REH cell (cell line): ENCODE data around the genes CPPED1 and RRN3.

- PRO-cap = no peak
Measured at GRCh38 chr16:12095685-12096235, 119.2 kb downstream of the SNX29 start.

DNA sequence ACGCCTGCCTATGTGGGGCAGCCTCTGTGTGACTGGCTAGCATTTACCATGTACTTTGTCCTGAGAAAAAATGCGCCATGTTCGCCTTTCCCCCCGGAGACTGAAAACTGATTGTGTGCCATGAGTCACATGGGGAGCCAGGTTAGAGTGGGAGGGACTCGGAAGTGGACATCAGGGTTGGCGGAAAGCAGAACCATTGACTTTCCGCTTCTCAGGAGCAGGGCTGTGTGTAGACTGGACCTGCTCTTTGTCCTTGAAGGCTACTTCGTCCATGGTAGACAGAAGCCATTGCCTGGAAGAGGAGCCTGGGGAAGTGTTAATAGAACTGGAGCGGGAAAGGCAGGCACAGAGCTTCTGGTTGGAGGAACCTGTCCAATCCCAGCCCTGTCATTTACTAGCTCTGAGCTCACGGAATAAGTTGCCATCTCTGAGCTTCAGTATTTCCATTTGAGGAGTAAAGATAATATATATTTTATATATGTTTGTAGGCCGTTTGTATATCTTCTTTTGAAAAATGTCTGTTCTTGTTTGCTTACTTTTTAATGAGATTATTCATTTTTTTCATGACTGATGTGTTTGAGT lies 235.7 kb downstream of the SNX29 start:
- PRO-cap = no peak

- PRO-cap = no peak
Measured at GRCh38 chr16:12289028-12289779, 312.7 kb downstream of the SNX29 start.

DNA sequence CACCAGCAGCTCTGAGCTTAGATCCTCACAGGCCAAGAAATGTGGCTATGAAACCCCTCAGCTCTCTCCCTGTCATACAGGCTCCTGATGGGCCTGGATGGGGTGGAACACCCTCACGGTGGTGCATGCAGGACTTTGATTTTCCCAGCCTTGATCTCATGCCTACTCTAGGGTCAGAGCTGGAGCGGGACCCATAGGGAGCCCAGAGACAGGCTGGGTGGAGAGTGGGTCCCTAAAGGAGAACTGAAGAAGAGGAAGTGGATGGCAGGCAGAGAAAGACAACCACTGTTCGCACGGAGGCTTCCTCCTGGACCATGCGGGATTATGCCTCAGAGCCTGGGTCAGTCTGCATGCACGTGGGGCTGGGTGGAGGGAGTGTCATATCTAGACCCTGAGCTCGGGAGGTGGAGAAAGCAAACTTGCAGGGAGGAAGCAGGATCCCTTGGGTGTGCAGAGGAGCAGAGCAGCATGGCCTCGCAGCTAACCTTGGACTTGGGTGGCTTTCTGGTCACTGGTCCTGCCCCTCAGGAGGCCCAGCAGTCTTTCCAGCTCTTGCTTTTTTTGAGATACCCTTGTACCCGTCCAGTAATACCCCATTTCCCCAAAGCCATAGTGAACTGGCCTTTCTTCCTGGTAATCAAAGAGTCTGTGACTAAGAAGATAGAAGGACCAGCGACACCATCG lies 344.3 kb downstream of the CPPED1 start:
- PRO-cap = no peak

- PRO-cap = bidirectional peak, plus-strand start at chr16:12803673, minus-strand start at chr16:12803537; bidirectional peak, plus-strand start at chr16:12804013, minus-strand start at chr16:12803859
Measured at GRCh38 chr16:12803231-12804376, at the start of gene CPPED1. TSS of gene CPPED1 (minus strand) at chr16:12803887.

DNA sequence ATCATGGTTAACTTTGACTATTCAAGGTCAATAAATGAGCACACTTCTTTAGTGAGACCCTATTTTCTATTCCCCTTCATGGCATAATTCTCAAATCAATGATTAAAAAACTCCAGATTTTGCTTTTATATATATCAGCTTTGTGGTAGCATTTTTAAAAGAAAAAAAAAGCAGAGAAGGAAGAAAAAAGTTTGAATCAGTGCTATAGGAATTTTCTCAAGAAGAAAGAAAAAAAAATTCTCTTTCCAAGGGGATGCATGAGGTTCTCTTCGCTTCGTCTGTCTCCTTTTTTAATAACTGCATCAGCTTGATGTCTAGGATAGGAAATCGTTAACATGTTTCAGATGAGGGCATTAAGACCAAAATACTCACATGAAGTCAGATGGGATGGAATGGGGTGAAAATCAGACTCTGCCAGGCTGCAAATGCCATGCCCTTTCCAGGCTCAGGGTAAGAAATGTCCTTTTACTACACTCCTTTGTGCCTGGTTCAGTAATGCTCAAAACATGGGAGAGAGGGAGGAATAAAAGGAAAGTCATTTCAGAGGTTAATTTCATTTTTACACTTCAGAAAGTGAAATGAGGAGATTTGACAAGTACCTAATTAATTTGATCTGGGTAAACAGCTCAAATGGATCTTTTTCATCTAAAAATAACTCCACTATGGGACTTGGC lies 21.8 kb upstream of the ERCC4 start:
- PRO-cap = no peak

GRCh38 chr16:13994540-13995006 lies 74.6 kb downstream of the ERCC4 start:
- PRO-cap = no peak

DNA sequence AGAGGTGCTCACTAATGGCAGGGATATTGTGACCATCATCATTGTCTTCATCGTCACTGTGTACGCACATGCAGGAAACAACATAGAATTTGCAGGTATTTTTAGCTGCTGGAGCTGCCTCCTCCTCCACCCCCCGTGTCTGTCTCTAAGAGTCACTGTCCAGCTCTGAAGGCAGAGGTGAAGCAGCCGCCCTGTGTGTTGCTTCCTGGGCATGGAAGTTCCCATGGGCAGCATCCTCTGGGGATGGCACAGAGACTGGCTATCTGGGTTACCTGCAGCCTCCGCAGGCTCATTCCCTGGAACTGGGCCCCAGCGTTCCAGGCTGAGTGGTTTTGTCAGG lies 41.6 kb upstream of the MRTFB start:
- PRO-cap = no peak

DNA sequence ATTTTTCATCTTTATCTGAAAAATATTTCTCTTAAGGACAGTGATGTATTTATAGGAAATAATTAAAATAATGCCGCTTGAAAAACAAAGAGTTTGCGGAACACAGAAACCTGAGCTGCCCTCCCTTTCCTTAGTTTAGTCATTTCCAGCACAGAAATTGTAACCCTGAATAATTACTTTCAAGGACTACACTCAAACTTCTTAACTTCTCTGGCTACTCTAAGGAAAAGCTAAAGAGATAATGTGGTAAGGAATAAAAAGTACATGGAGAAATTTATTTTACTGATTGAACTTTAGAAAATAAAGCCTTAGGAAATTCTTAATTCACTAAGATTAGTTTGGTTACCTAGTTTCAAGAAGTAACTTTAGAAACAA lies 54.7 kb downstream of the MRTFB start:
- PRO-cap = no peak

DNA sequence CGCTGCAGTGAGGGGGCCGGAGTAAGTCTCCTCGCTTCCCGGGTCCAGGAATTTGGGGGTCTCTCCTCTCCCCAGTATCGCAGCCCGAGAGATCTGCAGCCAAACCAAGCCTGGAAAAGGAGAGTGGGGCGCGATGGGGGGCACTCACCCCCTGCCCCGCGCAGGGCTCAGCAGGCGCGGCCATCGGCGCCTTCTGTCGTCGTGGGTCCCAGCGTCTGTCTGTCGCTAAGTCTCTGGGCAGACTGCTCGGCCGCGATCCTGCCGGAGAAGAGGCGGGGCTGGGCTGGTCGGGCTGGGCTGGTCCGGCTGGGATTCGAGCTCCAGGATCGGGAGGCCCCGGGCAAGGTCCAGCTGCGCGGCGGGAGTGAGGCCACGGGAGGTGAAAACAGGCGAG lies 9.0 kb upstream of the NOMO1 start:
- PRO-cap = no peak

GRCh38 chr16:14894786-14895098 lies 42.5 kb upstream of the NPIPA1 start:
- PRO-cap = no peak

DNA sequence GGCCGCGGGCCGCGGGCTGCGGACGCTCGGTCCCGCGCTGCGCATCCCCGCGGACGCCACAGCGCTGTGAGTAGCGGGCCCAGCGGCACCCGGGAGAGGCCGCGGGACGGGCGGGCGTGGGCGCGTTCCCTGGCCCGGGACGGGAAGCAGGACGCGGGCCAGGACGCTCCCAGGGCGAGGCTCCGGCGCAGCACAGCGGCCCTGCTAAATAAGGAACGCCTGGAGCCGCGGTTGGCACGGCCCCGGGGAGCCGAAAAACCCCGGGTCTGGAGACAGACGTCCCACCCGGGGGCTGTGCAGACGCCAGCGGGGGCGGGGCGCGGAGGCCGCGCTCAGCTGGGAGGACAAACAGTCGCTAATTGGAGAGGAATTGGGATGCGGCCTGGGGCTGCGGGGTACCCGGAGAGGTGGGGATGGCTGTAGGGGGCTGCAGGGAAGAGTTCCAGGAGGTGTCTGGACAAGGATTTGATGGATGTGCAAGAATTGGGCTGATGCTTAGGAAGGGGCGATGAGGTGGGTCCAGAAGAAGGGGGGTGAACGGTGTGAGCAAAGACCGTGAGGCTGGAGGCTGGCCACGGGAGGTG lies 25.3 kb upstream of the NPIPA1 start:
- PRO-cap = no peak

DNA sequence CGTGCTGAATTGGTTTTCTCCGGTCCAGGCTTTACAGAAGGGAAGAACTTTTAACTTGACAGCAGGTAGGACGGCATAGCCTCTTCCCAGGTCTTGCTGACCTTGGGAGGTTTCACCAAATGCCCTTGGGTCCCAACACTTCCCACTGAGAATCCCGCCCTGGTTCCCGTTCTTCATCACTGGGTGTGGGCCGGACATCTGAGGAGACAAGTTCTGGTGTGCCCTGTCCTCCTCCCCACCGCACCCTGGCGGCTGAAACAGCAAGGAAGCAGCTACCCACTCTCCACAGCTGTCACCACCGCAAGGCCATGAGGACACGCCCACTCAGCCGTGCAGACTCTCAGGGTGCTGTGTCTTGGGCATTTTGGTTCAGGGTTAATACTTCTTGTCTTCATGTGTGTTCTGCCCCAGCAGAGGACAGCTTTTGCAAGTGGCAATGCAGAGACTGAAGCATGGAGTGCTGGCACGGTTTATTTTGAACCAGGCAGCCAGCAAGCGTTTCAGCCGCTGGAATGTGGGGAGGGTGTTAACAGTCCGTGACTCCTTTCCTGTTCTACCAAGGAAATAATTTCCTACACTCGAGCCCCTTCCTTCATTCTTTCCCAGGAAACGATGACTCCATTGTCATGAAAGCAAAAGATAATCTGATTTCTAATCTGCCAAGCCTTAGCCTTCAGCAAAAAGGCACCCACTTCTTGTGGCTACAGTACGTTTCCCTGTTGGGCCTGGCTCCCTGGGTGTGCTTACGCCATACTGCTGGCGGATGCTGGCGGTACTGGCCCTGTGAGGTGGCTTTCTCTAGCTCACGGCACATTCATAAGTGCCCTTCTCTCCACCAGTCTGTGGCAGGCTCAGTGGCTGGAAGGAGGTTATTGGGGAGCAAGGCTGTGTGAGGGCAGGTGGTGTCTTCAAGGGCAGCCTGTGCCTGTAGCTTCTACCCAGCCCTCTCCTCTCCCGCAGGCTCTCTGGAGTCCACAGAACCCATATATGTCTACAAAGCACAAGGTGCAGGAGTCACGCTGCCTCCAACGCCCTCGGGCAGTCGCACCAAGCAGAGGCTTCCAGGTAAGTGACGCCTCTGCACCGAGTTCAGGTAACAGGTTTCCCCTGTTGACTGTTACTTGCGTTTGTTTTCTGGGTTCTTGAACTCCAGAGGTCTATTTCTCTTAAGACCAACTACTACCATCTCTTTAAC lies 21.0 kb downstream of the NTAN1 start:
- PRO-cap = no peak

DNA sequence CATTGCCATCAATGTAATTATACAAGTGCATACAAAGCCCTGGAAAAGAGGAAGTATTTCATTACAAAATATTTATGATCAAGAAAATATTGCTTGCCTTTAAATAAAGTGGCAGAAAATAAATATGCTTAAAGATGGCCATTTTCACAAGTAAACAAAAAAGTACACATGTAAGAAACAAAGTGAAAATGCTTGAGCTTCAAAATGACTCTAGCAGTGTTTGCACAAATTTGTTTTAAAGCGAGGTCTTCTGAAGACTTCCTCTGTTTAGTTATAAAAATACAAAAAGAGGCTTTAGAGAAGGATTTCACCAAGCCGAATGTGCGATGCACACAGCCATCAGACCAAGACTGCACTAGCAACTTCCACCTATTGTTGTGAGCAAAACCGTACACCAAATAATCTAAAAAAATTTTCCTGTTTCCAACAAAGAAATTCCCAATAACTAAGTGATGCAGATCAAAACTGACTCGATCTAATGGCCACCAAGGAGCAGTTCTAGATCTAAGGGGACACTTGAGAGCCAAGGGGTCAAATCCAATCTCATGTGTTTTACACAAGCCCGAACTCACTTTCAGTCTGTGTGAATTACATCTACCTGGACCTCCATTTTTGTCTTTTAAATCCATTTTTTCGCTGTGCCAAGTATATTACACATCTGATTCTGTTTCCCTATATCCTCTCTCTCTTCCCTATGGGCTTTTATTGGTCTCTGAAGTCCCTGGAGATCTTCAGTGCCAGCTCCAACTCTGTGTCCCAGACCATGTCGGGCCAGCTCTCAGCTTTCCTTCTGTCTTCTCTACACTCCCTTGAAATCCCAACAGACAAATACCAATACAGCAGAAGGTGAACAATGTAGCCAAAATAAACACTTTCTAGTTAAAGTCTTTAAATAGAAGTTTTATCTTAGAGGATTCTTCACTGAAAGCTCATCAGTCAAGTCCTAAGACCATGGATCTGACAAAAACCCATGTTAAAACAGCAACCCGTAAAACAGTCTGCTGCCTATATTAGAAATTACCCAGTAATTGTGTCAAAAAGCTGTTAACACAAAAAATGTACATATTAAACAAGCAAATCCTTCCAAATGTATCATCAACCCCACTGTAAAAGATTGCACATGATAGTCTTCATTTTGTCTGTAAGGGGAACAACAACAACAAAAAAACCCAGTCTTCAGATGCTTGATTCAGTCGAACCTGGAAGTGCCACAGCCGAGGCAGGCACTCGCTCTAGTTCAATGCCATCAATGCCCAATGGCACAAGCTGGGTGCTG lies 5.0 kb upstream of the NTAN1 start:
- PRO-cap = no peak

DNA sequence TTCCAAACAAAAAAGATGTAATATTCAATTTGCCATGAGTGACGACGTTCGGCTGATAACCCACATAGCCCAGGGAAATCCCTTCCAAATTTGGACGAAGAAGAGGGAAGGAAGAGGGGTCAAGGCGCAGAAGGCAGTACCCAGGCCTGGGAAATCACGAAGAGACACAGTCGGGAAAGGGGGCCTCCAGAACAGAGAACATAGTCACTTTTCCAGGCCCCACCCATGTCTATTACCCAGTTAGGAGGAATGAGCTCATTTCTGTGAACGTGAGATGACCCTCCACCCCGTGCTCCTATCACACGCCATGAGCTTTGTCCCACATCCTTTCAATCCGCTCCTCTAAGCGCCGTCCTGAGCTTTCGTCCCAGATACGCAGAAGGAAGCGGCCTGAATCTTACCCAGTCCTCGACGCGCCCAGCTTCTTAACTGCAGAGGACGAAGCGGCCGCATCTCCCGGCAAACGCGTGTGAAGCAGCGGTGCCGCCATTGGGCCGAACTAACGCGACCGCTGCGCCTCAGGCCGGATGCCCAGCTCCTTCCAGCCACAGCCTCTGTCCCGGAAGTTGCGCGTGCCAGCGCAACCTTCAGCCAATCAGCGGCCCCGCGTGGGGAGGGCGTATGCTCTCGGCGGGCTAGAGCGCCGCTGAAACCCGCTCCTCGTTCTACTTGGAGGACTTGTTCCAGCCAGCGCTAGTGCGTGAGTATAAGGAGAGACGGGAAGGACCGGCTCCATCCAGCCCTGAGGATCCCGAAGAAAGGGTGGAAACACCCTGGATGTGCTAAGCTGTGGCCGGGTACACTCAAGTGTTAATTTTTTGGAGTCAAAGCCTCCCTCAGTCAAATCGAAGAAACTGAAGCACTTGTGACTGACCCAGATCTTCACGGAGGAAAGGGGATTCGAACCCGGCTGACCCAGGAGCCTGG lies at the start of gene RRN3:
Gene RRN3 (minus strand): TSS at position 529 of the 927 bp plus-strand sequence.
- PRO-cap = bidirectional peak, plus-strand start at position 666 of the sequence, minus-strand start at position 501 of the sequence

GRCh38 chr16:15135526-15135926 lies 41.5 kb upstream of the RRN3 start:
- PRO-cap = no peak

- PRO-cap = no peak
Measured at GRCh38 chr16:15397278-15397734, 1.8 kb downstream of the MPV17L start.

- PRO-cap = no peak
Measured at GRCh38 chr16:15573896-15574558, 68.9 kb downstream of the MARF1 start.

DNA sequence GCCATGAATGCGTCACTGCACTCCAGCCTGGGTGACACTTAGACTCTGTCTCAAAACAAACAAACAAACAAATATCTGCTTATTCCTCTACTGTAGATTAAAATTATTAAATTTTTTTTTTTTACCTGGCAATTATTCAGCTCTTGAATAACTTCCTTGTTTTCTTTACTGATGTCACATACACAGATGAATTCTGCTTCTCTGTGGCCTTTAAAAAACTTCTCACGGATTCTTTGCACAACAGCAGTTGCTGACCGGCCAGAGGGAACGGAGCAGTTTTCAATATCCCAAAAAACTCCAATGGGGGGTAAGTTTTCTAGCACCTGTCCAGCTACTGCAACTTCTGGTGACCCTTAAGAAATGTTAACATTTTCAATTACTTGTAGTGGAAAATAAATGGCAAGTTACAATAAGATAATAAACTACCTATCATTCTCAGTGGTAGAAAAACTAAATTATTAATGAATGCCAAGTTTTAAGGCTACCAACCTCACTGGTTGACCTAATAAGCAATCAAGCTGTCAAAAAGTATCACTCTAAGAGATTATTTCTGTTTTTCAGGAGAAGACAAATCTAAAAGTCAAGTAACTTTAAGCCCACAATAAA lies 9.4 kb downstream of the MARF1 start:
- PRO-cap = no peak

GRCh38 chr16:15634621-15635120 lies 8.3 kb downstream of the MARF1 start:
- PRO-cap = no peak